Diencephalon (tissue), 2 donors: ENCODE results near the genes POTEH and PEX26.

GRCh38 chr22:11629610-11630731, 3898.0 kb upstream of the OR11H1 start:
- RAMPAGE, long total RNA: no peak

- RAMPAGE, long total RNA: no peak
These were observed 3430.3 kb upstream of the OR11H1 start for GRCh38 chr22:12097755-12098109.

GRCh38 chr22:15689721-15690108, at the start of gene POTEH:
Gene POTEH, plus strand, starts transcription at chr22:15690026.
- RAMPAGE, long total RNA: no peak

DNA sequence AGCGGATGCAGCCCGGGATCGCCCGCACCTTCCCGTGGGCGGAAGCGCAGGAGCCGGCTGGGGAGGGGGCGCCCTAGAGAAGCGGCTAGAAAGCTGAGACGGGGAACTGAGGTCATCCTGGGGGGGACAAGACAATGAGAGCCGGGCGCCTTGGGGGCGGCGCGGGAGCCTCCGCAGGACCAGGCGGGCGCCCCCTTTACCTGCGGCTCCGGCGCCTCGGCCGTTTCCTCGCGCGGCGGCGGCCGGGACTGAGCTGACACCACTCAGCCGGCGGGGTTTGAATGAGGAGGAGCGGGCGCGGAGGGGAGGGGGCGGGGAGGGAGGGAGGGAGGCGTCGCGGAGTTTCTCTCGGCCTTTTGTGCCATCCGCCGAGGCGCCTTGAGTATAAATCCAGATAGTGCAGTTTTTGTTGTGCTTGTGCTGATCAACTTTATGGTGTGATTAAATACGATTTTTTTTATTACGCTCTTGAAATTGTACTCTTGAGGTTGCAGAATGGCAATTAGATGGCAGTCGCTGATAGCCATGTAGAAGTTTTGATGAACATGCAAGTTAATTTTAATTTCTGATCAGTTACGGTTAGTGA, 17.4 kb upstream of the CCT8L2 start:
- RAMPAGE, long total RNA: no peak

- RAMPAGE, long total RNA: no peak
These were observed 654 bp downstream of the IL17RA start for GRCh38 chr22:17085386-17085922.

DNA sequence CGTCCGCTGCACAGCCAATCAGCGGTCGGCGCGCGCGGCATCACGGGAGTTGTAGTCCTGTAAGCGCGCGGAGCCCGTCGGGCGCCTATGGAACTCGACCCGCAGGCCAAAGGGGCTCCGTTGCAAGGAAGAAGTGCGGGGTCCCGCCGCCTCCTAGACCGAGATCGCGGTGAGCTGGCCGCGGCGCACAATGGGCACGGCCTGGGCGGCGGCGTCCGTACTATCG, 142 bp upstream of the HDHD5 start:
- RAMPAGE, long total RNA: no peak

GRCh38 chr22:17170898-17172212, 12.3 kb upstream of the HDHD5 start:
- RAMPAGE, long total RNA: no peak

- RAMPAGE, long total RNA: no peak
These were observed 45.3 kb upstream of the ADA2 start for GRCh38 chr22:17264310-17265165.

DNA sequence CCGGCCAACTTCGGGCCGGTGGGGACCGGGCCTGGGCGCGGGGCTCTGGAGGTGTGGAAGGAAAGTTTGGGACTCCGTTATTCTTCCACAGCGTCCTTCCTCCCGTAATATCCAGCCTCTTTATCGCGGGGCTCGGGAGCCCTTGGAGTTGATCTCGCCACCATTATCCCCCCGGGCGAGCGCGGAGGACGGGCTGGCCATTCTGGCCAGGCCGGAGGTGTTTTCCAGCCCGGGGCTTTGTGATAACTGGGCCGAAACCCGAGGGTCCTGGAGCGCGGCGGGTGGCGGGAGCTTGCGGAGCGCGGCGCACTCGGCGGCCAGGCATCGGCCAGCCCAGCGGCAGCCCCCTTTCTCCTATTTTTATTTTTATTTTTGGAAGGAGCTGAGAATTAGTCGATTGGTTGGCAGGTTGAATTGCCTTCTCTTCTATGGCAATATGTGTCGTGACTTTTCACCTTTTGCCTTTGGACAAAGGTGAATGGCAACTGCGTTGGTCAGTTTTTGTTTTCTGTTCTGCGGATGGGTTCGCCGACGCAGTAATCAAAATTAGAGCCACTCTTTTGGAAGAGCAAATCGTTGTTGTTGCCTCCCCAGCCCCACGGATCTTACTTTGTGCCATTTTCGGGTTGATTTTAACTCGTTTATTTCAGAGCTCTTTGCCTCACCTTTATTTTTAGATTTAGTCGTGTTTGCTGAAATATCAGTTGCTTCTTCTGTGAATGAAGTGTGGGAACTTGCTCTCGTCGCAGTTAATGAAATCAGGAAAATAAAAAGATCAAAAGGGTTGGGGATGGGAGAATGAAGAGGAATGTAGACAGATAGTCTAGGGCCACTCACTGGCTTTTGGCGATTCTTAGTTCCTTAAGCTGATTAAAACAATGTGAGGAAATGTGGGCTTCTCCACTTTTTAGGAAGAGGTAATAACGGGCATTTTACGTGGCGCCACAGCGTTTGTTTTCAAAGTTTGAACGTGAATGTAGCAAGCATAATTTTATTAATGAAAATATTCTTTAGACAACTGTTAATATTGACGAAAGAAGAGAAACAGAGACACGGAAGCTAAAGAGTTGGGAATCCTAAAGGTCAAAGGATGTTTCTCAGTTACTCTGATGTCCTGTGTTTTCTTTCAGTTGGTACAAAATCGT, 1.6 kb downstream of the CECR2 start:
- RAMPAGE, long total RNA: no peak

GRCh38 chr22:17578135-17578826, 15.0 kb downstream of the SLC25A18 start:
- RAMPAGE, long total RNA: no peak

- RAMPAGE, long total RNA: no peak
These were observed 5.1 kb upstream of the BID start for GRCh38 chr22:17779102-17779950.

DNA sequence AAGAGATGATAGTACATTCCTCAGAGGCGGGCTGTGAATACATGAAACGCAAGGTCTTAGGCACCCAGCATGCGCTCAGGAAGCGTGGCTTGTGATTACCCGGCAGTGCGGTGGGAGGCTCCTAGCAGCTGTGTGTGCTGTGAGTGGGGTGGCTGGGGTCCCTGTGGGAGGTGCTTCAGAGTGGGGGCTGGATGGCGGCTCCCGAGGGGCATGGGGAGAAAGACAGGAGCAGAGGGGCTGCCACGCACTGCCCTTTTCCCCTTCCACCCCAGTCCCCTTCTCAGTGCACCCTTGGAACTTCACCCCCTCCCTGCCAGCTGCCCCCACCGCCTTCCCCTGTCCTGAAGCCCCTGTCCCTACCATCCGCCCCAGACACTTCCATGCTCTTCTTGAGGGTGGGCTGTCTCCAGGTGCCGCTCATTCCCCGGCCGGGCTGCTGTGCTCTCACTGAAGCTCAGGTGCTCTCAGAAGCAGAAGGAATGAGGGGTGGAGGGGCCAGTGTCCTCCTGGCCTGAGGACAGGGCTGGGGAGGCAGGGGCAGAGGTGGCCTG, 6.3 kb upstream of the BID start:
- RAMPAGE, long total RNA: no peak

GRCh38 chr22:17841538-17842305, 67.5 kb upstream of the BID start:
- RAMPAGE, long total RNA: no peak

DNA sequence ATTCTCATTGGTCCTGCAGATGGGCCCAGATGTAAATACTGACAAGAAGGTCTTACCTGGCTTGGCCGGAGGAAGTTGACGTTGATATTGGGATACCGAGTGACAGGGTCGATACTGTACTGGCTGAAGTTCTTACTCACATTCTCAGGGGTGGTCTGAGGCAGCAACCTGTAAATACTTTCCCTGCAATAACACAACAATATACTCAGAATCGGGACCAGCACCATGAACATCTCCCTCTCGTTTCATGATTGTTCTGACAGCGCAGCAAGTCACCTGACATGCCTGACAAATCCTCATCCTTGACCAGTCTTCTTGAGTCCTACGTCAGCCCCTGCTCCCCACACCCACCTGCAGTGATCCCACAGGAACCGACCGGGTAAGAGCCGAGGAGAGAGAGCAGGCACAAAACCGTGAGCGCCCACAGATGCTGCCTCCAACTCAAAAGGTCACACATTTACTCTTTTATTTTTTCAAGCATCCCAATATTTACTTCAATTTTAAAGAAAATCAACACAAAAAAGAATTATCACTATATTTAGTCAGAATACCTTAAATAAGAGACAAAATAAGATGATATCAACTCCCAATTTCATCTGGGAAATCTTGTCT, 121.1 kb upstream of the BID start:
- RAMPAGE, long total RNA: no peak

DNA sequence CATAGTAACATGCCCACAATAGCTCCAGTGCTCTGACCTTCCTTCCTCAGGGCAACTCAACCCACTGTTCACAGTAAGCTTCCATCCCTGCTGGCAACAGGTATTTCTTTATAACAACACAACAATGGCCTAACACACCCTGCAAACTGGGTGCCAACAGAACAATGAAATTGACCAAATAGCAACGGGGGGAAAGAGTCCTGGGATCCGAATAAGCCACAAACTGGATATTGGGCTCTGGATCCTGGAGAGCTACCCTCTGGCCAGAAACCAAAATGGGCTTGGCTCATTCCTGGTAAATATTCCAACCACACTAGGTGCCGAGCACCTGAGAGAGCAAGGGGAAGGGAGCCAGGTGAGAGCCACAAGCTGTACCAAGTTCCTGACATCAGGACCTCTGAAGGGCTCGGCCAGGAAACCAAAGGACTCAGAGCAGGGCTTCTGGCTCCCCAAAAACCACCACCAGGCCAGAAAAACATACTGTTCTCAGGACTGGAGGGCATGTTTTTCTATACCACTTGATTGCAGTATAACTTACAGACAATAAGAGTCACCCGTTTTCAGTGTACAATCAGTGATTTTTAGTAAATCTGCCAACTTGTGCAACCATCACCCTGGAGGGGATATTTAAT, 99.4 kb downstream of the MICAL3 start:
- RAMPAGE, long total RNA: no peak

DNA sequence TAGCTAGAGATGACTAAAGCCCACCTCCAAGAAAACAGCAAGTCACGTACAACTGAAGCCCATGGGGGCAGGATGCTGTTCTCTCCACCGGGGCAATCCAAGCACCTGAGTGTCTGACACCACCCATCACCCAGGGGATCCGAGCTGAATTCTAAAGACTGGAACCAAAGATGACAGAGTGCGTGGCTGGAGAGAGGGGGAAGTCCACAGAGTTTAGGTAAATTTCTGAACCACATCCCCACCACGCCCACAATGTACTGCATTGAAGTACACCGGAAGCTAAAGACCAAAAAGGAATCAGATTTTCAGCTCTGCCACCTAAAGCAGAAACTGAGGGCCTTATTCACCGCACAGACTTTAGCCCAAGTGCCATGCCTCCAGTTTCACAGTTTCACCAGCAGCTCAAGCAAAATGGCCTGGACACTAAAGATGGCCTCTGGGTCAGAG, 27.8 kb downstream of the MICAL3 start:
- RAMPAGE, long total RNA: no peak

GRCh38 chr22:18032336-18033067, 8.1 kb upstream of the MICAL3 start:
- RAMPAGE, long total RNA: no peak

GRCh38 chr22:18065302-18065867, 12.4 kb upstream of the PEX26 start:
- RAMPAGE, long total RNA: no peak

GRCh38 chr22:18077626-18078798, at the start of gene PEX26:
Gene PEX26, plus strand, starts transcription at chr22:18077990.
- RAMPAGE, long total RNA: no peak

GRCh38 chr22:18113049-18113581, 2.5 kb downstream of the TUBA8 start:
- RAMPAGE, long total RNA: no peak